ENCODE measurements around the genes MYCBPAP, EPN3 and CA10.

GRCh38 chr17:50463051-50463524 lies 5.6 kb downstream of the CHAD start:
- PRO-cap = no peak

GRCh38 chr17:50464730-50465776 lies 3.6 kb downstream of the CHAD start:
- PRO-cap = no peak

GRCh38 chr17:50479198-50480019 lies 749 bp downstream of the RSAD1 start:
- PRO-cap = unidirectional peak, minus-strand start at chr17:50479243

DNA sequence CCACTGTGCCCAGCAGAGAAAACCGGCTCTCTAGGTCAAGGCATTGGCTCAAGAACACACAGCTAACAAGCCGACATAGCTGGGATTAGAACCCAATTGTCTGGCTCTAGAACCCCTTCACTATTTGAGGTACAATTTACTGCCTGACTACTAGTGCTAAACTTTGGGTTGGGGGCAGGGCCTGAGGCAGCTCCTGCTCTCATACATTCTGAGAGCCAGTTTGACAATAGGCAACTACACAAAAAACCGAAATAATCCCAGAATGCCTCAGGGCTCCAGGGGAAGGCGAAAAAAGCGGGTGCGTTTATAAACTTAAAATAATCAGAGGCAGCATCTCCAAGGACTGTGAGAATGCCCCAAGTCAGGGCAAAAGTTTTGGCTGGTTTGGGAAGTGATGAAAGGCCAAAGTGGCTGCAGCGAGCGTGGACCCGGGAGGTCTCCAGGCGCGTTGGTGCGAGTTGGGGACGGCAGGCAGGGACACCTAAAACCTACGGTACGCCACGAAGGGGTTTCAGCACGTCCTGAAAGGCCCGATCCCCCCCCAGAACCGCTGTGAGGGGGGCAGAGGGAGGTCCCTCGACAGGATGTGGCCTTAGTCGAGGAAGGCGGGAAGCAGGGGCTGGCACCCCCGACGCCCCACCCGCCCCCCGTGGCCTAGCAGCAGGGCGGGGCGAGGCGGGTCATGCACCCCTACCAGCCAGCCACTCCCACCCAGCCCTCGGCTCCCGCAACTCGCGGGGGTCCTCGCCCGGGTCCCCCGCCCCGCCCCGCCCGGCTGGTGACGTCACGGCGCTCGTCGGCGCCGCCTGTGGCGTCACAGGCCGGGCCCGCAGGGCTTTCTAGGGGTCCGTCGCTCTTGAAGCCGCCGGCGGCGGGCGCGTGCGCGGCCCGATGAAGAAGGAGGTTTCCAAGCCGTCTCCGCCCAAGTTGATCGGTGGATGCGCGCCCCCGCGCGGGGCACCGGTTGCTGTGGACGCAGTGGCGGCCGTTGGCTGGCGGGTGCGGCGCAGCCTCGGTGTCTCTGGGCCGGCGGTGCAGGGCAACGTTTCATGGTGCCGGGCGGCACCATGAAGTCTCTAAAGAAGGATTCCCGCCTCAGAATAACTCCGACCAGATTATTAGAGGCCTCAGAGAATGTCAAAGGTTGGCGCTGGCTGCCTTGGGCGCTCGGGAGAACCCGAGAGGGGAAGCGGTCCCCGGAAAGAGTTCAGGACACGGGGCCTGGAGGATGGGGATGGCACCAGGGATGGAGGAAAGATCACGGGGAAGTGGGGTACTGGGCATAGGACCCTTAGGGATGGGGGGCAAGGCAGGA lies at the start of gene MYCBPAP:
Gene MYCBPAP (plus strand): TSS at position 832 of the 1,315 bp plus-strand sequence.
- PRO-cap = bidirectional peak, plus-strand start at position 871 of the sequence, minus-strand start at position 549 of the sequence

DNA sequence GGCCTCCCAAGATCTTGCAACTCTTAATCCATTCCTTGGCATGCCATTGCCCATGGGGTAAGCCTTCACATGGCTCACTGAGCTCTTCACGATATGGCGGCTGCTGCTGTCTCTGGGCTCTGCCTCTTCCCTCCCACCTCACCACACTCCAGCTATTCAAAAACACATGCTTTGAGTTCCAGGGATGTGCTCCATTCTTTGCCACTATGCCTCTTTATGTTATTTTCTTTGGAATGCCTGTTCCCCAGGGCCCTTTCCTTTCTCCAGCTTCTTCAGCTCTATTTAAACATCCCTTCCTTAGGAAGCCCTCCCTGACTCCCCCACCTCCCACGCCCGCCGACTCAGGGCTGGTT lies 6.6 kb downstream of the MYCBPAP start:
- PRO-cap = no peak

- PRO-cap = unidirectional peak, plus-strand start at chr17:50532764
Measured at GRCh38 chr17:50532568-50532954, at the start of gene EPN3. EPN3 (plus strand) TSS chr17:50532735.

DNA sequence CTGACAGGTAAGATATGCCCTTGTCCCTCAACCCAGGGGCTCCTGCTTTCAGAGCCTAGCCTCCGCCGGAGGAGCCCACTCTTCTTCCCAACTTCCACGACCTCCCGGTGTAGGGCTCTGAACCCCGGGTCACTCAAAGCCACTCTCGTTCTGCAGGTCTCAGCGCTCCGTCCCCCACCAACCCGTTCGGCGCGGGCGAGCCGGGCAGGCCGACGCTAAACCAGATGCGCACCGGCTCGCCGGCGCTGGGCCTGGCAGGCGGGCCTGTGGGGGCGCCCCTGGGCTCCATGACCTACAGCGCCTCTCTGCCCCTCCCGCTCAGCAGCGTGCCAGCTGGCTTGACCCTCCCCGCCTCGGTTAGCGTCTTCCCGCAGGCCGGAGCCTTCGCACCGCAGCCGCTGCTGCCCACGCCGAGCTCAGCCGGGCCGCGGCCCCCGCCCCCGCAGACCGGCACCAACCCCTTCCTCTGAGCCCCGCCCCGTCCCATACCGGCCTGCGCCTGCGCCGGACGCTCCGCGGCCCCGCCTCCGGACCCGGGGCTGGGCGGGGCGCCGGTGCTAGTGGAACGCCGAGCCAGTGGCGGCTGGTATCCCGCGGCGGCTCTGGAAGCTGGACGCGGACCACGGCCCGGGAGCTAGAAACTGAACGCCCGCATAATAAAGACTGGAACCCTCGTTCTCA lies 5.1 kb upstream of the SPATA20 start:
- PRO-cap = bidirectional peak, plus-strand start at position 589 of the sequence, minus-strand start at position 436 of the sequence

DNA sequence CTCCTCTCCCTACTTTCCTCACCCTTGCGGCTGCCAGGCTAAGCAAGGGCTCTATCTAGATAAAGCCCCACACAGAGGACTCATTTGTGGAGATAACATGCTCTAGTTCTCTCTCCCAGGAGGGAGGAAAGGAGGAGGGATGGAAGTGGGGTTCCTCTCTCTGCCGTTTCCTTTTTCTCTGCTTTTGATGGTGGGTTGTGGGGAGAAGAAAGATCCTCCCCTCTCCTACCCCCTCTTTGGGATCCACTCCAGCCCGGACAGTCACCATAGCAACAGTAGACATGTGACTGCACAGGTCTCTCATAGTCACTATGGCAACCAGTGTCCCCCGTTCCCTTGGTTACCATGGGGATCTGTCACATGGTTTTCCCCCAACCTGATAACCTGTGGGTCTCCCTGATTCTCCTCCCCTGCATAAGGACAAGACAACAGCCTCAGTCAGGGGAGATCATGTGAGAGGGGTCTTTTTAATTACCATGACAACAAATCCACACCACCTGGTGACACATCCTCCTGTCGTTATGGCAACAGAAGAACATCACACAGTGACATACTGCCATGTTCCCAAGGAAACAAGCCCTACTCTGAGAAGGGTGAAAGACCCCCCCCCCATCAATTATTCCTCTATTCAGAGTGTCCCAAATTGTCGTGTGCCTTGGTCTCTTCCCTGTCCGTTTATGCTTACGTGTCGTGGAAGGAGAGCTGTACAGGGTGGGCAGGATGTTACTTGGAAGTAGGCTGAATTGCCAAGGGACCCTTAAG lies 5.4 kb downstream of the CACNA1G start:
- PRO-cap = unidirectional peak, minus-strand start at position 180 of the sequence

GRCh38 chr17:50690565-50691329 lies 17.0 kb downstream of the ANKRD40 start:
- PRO-cap = no peak

GRCh38 chr17:50691330-50692234 lies 16.1 kb downstream of the ANKRD40 start:
- PRO-cap = no peak

- PRO-cap = no peak
Measured at GRCh38 chr17:50741527-50741853, 22.1 kb downstream of the LUC7L3 start.

DNA sequence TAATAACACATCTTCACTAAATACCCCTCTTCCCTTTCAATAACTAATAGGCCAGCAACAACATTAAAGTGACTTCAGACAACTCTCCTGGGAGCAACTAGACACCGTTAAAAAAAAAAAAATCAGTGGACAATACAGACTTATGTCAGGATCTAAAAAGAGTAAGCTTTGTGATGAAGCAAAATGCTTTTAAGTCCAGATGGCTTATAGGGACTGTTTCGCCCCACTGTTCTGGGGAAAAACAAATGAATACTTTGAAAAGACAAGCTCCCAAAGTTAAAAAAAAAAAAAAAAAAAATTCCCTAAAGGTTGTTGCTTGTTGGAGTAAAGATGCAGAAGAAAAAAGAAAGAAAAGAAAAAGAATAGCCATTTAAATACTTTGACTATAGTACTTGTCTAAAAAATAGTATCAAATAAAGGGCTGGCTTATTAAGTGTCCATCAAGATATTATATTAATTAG lies 28.9 kb downstream of the SPAG9 start:
- PRO-cap = no peak

DNA sequence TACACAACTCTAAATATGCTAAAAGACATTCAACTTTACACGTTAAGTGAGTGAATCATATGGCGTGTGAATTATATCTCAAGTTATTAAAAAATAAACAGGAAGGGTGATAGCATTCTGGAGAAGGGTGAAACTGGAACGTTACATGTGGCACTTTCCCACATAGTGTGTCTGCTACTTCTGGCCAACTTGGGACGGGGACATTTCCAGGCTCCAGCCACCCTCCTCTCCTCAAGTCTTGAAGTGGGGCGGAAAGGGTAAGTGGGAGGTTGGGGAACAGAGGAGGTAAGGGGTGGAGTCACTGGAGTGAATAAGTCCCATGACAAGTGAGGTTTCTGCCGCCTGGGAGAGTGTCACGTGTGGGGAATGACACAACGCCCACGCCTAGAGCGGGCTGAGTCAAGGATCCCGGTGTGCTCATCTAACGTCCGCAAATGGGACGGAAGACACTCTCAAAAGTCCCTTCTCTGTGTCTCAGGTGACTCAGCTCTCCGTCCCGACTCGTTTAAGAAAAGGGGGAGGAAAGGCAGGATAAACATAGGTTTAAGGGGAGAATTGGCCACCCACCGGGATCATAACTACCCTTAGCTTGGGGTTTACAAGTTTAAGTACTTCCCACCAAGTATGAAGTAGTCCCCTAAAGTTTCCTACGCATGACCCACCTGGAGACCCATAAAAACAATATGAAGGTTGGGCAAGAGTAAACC lies 1.1 kb upstream of the SPAG9 start:
- PRO-cap = bidirectional peak, plus-strand start at position 470 of the sequence, minus-strand start at position 240 of the sequence

DNA sequence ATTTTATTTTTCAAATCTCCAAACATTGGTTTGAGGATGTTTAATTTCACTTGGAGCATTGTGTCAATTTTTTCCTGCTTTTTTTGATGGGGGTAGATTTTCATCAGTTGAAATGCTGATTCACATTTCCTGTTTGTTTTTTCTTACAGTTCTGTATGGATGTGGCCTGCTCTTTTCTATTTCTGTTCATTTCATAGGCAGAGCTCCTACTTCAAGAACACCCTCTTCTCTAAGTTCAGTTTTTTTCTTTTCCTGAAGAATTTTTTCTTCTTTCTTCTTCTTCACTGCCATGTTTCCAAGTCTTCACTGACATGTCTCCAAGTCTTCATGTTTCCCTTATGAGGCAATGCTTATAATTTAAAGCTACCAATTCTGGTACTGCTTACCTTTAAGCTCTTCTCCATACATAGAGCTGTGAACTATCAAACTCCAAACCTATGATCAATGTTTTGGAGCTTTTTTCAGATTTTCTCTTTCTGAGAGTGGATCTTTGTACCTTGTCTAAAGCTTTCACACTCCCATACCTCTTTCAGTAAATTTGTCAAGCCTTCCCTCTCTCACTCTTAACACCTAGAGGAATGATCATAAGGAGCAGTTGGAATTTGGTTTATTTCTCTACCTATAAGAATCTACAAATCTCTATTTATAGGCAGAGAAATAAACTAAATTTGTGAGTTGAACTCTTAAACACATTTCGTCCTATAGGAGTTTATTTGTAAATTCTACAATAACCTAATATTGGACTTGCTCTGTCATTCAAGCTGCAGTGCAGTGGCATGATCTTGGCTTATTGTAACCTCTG lies 8.6 kb downstream of the MBTD1 start:
- PRO-cap = no peak

- PRO-cap = no peak
Measured at GRCh38 chr17:52158183-52159320, at the start of gene CA10. CA10 (minus strand) TSS chr17:52158714.

DNA sequence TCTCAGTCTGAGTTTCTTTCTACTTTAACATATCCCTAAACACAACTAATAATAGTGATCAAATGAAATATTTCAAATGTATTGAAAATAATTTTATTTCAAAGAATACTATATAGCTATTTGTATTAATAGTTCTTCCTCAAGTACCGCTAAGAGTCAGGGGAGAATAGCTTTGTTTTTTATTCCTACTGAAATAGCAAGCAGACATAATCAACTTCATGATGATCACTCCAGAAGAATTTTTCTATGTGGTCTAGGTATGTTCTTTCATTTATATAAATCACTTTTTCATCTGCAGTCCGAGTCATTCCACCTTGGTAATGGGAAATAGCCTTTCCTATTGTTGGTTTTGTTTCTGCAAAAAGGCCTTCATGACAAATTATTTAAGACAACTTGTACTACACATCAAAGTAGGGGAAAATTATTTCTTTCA lies 453.7 kb upstream of the CA10 start:
- PRO-cap = no peak

DNA sequence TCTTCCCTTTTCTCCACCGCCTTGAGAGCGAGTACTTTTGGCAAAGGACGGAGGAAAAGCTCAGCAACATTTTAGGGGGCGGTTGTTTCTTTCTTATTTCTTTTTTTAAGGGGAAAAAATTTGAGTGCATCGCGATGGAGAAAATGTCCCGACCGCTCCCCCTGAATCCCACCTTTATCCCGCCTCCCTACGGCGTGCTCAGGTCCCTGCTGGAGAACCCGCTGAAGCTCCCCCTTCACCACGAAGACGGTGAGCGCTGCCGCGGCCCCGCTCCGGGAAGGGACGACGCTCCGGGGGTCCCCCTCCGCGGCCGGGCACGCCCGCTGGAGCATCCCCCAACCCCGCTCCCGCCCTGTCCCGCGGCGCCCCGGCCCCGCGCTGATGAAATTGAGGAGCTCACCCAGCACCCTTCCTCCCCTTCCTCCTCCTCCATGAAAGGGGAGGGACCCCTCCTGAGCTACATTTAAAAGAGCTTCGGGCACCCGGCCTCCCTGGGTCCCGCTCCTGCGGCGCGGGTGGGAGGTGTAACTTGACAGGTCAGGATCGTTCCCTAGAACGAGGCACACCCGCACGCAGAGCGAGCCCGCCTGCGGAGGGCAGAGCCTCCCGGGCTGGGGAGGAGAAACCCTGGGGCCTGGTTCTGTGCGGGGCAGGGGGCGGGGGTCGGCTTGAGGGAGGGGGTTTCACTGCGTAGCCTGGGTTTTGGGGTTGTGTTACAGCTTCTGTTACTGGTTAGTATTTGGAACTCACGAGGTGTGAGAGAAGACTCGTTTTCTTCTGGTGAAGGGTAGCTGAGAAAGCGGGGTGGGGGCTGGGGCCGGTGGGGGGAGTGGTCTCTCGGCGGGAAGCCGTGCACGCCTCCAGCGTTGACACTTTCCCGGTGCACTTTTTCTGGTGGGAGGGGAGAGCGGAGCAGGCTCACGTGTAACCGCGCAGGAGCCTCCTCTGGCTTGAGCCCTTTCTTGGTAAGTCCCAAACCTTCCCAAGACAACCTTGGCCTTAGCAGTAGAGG lies 897 bp downstream of the HLF start:
- PRO-cap = no peak

- PRO-cap = no peak
Measured at GRCh38 chr17:55466467-55467169, 45.0 kb upstream of the MMD start.

- PRO-cap = no peak
Measured at GRCh38 chr17:55699060-55699669, 23.5 kb downstream of the TMEM100 start.

DNA sequence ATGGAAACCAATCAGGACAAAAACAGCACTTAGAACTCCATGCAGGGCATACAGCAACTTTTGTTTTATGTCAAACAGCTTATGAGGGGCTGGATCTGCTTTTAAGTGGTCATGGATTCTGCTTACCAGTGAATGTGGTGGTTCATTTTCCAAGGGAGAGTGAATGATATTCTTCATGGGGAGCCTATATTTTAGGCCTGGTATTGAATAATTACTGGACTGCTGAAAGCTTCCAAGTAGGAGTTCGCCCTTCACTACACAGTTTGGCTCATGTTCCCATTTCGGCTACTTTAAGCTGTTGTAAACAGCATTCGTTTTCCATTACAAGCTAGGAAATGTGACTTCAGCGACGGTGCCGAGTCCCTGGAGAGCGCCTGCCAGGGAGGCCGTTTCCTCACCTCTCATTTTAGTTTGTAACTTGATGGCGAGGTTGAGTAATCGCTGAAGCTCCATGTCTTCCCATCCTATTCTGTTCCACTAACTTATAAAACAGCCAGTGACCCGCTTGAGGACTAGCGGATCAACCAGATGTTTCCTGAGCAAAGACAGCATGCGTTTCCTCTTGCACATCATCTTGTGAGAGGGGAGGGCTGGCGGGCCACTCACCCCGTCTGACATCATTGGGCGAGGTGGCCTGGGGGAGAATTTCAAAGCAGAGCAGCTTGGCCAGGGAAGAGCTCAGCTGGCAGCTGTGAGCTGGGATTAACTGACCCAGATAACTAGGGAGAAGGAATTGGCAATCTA lies 32.8 kb downstream of the PCTP start:
- PRO-cap = no peak

Data from vermiform appendix (tissue), 1 donor.